ENCODE measurements around the gene RNF166.

- PRO-cap, result no peak
- RAMPAGE, long total RNA, 4 experiments, result no peak in any of the 4 experiments
These were observed 4.6 kb downstream of the CA5A start for GRCh38 chr16:87931534-87932317.

DNA sequence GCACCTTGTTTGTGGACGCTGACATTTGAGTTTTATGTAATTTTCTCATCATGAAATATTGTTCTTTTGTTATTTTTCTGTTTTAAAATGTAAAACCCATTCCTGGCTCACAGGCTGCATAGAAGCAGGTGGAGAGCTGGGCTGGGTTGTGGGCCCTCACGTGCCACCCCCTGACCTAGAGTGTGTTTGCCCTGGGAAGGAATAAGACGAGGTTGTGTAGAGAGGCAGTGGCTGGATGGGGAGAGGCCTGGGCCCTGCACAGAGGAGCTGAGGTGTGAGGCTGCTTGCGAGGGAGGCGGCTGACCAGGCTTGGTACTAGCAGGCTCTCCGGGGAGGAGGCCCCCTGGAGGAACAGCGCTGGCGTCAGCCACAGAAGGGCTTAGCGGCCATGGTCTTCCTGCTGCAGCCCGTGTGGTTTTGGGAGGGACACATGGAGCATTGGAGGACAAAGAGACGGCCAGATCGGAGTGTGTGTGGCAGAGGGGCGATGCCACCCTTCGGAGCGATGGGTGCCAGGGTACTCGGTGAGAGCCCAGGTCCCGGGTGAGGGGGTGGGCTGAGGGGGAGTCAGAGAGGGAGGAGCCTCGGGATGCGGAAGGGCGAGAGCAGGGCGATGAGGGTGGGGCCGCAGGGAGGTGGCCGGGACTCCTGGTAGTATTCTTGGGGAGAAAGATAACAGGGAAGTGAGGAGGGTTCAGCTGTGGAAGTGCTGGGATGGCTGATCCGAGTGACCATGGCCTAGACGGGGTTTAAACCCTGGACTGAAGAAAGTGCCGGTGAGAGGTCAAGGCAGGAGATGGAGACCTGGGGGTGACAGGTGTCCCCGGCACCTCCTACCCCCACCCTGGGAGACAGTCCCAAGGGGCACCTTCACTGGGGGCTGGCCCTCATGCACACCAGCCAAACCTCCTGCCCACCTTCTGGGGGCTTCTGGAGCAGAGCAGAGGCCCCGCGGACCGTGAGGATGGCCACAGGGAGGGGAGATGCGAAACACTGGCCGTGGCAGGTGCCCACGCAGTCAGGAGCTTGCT lies 8.3 kb downstream of the BANP start:
- PRO-cap, result no peak
- RAMPAGE, long total RNA, 4 experiments, result no peak in any of the 4 experiments

DNA sequence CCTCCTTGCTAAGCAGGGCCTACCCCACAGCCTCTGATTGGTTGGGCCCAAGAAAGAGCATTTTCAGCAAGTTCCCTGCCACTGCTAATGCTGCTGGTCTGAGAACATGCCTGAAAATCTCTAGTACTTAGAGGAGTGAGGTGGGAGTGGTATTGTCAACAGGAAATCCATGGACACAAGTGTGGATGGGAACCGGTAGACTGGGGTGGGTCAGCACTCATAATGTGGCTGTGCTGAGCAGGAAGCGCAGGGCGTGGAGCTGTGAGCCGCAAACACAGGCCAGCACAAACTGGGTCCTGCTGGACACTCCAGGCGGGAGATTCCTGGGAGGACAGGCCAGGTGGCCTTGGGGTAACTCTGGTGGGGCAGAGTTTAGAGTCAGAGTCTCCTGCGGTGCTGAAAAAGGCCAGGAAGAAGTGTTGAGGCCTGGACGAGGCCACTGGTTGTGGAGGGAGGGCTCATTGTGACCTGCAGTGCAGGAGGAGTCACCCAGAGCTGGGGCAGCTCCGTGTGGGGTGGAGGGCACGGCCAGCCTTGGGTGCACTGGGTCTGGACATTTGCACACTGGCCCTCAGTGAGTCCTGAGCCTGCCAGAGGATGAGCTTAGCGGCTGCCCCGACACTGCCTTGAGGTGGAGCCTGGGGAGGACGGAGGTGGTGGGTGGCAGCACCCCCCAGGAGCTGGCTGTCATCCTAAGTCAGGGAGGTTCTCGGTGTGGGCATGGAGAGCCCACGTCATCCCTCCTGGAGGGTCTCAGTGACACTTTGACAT lies 62.7 kb downstream of the BANP start:
- PRO-cap, result no peak
- RAMPAGE, long total RNA, 4 experiments, result no peak in any of the 4 experiments

- PRO-cap, result no peak
- RAMPAGE, long total RNA, 4 experiments, result no peak in any of the 4 experiments
These were observed 68.1 kb downstream of the BANP start for GRCh38 chr16:88019064-88020041.

DNA sequence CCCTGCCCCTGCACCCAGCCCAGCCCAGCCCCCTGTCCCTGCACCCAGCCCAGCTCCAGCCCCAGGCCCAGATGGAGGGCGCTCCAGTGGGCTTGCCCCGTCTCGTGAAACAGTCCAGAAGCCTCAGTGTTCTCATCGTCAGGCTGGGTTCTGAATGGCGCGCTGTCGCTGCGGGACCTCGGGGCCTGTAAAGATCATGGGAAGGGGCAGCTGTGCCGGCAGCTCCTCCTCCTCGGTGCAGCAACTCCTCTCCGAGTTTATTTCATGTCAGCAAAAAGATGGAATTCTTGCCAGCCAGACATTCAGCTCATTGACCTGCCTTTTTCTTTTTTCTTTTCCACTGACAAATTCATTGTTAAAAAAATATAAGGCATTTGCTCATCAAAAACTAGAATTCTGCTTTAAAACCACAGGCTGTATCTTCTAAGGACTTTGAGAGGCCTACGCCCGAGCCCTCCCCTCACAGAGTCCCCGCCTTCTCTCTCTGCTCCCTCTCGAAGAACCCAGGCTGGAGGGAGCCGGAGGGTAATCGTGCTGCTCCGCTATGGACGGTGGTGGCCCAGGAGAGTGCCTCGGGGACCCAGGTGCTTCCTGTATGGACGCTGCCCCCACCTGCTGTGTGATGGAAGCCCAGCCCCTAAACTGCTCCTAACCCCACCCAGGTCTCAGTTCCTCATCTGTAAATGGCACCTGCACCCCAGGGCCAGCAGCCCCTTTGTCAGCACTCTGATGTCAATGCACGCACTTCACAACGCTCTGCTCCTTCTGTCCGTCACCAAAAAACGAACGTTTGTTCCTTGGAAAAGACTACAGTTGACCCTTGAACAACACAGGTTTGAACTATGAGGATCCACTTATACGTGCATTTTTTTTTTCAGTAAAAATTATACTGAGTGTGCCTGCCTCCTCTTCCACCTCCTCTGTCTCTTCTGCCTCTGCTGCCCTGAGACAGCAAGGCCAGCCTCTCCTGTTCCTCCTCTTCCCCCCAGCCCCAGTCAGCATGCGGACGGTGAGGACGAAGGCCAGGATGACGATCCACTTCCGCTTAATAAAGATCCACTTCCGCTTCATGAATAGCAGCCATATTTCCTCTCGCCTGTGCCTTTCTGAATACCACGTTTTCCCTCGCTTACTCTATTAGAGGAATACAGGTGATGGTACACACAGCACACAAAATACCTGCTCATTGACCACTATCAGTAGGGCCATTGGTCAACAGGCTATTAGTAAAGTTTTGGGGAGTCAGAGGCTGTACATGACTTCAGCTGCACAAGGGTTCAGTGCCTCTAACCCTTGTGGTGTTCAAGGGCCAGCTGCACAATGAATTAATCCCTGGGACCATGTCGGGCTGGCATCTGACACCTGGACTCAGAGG lies 118.2 kb downstream of the BANP start:
- PRO-cap, result no peak
- RAMPAGE, long total RNA, 4 experiments, result no peak in any of the 4 experiments

DNA sequence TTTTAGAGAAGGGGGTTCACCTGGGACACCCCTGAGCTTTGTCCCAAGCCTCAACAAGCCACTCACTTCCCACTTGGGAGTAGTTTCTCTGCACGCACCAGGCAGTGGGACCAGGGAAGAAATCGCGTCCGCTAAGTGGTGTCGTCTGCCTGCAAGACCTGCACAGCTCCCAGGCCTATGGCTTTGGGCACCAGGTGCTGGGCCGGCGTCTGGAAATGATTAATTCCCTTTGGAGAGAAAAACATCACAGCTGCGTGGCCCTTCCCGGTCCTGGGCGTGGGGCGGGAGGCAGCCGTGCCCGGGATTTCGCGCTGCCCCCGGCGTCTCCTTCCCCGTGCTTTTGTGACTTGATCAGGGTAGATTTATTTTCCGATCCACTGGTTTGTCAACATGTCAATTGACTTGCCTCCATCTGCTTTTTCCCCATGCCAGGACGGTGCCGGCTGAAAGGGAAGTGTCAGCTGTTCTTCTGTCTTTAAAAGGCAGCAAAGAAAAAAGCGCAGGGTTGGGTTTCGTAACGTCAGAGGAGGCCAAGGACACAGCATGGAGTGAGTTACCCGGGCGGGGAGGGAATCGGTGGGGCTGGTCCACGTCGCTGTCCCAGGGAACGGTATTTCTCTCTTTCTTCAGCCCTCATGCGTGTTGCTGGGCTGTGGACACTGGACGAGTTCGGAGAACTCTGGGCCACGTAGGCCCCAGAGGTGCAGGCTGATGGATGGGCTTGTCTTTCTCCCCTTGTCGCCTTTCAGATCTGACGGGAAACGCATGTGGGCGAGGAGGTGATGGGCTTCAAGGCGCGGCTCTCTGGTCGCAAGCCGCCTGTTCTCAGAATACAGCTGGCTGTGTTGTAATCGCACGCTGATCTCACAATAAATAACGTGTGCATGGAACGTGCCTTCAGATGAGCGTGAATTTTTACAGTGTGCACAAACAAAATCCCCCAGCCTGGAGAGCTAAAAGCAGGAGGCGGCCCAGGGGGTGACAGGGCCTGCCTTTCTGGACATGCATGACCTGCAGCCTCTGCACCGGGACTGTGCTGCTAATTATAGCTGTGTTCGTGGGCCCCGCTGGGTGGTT lies 188.1 kb upstream of the ZNF469 start:
- PRO-cap, result no peak
- RAMPAGE, long total RNA, 4 experiments, result no peak in any of the 4 experiments

DNA sequence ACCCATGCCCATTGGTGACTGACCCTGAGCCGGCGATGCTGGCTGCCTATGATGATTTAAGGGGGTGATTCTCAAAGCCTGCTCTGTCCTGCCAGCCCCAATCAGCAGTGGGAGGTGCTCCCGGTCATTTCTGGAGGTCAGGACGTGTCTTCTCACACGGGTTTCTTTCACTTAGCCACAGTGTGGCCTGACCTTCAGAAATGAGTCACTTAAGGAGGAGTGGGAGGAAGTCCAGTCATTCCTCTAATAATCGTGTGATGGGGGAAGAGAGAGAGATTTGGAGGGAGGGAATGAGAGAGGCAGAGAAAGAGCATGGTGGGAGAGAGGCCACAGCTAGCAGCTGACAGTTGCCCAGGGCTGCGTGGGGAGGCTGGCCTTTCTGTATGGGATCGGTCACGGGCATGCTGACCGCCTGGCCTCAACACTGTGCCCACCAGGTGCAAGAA lies 142.7 kb upstream of the ZNF469 start:
- PRO-cap, result no peak
- RAMPAGE, long total RNA, 4 experiments, result no peak in any of the 4 experiments

DNA sequence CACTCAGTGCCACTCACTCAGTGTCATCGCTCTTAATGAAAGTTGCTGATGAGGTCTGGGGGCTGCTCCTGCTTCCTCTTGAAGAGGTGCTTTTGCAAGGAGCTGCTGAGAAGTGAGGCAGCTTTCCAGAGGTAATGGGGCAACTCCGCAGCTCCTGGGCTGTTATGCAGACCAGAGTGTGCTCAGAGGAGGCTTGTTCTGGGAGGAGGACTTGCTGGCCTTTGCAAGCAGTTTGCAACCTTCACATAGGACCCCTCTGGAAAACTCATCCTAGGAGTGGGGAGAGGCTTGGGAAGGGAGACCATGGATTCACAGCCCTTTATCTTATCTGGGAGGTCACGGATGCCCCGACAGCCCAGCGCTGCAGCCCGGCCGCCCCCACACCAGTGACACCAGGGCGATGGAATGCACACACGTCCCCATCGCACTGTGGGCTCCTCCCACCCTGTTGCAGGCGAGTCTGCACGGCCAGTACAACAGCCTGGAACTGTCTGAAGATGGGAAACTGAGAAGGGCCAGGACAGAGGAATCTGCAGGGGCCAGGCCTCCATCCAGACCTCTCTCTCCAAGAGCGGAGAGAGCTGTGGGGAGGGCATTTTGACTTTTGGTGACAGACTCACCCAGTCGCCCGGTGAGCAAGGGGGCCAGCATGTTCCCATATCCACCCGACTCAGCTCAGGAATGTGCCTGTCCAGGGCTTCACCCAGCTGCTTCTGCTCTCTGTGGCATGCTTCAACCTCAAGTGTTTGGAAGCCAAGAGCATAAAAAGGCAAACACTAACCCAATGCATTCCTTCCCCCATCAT lies 78.7 kb upstream of the ZNF469 start:
- PRO-cap, result no peak
- RAMPAGE, long total RNA, 4 experiments, result no peak in any of the 4 experiments

DNA sequence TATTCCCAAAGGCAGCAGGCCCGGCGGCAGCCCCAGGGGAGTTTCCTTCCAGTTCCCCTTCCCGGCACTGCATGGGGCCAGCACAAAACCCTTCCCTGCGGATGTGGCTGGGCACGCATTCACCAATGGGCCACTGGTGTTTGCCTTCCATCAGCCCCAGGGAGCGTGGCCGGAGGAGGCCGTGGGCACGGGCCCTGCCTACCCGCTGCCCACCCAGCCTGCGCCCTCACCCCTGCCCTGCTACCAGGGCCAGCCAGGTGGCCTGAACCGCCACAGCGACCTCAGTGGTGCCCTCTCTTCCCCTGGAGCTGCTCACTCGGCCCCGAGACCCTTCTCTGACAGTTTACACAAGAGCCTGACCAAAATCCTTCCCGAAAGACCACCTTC lies 24.8 kb upstream of the ZFPM1 start:
- PRO-cap, result no peak
- RAMPAGE, long total RNA, 4 experiments, result no peak in any of the 4 experiments

DNA sequence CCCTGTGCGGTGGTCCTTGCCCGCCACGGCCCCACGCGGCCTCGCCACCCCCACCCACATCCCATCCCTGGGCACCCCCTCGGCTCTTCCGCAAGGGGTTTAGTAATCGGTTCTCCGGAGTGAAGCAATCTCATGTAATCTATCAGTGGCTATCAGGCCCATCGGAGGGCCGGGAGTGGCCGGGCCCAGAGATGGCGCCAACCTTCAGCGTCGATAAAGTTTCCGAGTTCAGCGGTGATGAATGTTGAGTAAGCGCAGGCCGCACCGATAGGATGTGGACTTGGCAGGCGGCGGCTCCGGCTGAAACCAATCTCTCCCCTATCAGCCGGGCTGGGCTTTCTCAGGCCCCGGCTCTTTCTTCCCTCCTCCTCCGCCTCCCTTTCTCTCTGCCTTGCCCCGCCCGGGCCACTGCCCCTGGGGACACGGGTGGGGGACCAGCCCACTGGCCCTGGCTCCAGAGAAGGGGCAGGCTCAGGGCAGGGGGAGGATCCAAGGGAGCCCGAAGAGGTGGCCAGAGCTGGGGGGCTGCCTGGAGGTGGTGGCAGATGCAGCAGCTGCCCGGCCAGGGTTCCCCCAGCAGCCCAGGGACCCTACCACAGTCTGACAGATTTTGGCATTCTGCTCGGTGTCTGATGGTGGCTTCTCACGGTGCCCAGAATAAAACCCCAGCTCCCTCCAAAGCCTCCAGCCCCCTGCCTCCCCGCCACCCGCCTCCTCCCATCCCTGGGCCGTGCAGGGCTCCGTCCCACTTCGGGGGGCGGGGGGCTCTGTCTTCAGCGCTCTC lies 20.9 kb downstream of the ZFPM1 start:
- PRO-cap, result no peak
- RAMPAGE, long total RNA, 4 experiments, result no peak in any of the 4 experiments

DNA sequence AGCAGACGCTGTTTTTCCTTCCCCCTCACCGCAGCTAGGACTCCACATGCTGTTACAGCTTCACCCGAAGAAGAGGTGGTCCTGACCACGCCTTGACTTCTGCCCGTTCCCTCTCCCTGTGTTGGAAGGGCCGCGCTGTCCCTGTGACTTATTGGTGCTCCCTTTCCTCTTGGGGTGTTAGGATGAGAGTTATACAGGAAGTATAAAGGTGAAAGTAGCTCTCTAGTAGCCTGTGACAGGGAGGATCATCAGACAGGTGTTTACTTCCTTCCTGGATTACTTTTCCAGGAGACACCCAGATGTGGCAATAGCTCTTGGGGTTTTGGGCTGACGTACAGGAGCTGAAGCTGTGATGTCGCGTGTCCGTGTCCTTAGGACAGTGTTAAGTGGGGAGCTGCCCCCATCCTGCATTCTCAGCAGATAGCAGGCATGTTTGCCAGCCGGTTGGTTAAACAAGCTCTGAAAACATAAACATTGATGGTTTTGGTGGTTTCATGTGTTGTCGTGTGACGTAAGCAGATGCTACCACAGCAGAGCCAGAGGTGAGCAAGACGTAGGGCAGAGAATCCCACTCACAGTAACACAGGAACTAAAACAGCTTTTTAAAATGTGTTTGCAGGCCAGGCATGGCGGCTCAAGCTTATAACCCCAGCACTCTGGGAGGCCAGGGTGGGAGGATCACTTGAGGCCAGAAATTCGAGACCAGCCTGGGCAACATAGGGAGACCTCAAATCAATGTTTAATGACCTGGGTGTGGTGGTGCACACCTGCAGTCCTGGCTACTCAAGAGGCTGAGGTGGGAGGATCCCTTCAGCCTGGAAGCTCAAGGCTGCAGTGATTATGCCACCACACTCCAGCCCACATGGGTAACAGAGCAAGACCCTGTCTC lies 18.4 kb upstream of the IL17C start:
- PRO-cap, result no peak
- RAMPAGE, long total RNA, 4 experiments, result no peak in any of the 4 experiments

DNA sequence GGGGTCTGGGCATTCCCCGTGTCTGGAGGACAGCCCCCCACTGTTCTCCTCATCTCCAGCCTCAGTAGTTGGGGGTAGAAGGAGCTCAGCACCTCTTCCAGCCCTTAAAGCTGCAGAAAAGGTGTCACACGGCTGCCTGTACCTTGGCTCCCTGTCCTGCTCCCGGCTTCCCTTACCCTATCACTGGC lies 1.7 kb downstream of the IL17C start:
- PRO-cap, result no peak
- RAMPAGE, long total RNA, 4 experiments, result no peak in any of the 4 experiments

DNA sequence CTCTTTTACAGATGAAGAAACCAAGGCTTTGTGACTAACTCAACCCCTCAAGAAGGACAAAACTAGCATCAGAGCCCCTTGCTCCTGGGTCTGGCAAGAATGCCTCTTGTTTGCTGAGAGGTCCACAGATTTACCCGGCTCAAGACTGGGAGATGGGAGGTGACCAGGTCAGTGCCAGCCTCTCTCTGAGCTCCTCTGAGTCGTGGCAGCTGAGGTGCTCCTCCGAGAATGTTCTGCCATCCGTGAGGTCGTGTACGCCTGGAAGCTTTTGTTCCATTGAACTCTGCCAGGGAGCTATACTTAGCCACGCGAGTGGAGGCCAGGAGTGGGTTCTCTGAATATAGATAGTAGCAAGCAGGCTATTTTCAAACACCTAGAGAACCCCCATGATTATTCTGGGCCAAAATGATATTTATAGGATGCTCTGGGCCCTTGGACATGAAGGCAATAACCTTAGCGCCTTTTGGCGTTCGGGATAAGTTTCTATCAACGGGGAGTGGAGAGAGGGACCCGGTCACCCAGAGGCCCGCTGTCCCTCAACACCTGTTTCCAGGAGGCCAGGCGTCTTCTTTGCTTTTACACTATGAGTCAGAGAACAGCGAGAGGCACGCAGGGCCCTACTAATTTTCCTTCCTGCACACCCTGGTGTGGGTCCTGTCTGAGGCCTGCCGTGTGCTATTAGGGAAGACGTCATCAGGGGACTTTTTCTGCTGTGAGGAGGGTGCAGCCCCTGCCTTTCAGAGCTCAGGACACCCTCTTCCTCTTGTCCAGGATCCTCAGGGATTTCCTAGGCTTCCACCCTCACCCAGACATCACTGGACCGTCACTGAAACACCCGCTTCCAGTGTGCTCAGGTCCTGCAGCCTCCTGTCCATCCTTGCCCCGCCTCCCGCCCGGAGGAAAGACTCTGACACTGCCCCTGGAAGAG lies 11.0 kb upstream of the MVD start:
- PRO-cap, result no peak
- RAMPAGE, long total RNA, 4 experiments, result no peak in any of the 4 experiments

DNA sequence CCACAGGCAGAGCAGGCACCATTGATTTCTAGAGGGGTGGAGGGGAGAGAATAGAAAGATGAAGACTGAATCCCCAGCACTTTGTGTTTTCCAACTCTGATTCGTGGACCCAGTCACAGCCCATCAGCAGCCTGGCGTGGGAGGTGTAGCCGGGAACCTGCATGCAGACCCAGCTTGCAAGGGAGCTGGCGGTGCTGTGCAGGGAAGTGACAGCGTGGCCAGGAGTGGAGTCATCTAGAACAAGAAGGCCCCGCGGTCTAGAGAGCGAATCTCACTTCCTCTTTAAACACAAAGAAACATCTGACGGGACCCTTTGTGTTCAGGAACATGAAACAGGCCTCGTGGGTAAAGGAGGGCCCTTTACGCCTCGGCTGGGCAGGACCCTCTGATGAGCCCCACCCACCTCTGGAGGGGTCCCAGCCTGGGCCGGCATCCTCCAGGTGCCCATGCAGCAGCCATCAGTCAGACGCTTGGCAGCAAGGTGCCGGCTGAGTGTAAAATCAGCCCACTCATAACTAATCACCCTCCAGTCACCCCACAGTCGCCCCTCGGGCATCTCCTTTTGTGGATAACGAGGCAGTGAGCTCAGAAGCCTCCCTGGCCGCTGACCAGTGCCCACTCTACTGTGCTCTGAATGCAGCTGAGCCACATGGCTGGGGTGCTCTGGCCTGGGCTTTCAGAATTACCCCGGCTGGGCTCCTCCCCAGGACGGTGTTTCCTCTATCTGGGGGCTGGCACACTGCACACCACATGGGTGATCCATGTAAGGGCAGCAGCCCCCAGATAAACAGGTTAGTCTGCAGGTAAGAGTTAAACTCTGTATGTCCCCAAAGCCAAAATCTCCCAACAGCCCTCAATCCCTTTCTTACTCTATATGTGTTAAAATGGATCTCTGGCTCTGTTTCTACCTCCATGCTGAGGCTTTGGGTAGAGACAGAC lies 4.4 kb downstream of the SNAI3 start:
- PRO-cap, result no peak
- RAMPAGE, long total RNA, 4 experiments, result no peak in any of the 4 experiments

DNA sequence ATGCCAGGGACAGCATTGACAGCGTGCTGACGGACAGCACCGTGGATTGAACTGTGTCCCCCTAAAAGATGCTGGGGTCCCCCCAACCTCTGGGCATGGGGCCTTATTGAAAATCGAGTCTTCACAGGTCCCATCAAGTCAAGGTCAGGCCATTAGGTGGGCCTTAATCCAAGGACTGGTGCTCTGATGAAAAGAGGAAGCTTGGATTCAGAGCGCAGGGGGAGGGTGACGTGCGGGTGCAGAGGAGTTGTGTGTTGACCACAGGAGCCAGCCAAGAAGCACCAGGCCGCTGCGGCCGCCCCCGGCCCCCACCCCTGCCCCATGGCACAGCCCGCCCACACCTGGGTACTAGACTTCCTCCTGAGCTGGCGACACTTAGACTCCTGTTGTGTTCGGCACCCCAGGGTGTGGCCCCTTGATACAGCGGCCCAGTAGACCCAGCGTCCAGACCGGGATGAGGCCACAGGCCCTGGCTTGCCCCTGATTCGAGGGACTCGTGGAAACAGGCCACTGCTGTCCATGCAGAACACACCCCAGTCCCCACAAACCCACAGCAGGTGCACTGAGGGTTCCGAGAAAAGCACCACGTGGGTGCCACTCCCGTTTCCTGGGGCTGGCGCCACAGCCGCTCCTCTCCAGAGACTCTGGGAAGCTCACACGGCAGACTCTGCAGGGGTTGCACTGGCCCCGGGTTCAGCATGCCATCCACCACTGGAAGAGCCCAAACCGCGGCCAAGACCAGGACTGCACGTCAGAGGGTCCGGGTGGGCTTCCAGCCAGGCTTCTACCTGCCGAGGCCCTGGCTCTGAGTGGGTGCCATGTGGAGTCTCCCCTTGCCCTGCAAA lies 5.7 kb upstream of the SNAI3 start:
- PRO-cap, result no peak
- RAMPAGE, long total RNA, 4 experiments, result no peak in any of the 4 experiments

DNA sequence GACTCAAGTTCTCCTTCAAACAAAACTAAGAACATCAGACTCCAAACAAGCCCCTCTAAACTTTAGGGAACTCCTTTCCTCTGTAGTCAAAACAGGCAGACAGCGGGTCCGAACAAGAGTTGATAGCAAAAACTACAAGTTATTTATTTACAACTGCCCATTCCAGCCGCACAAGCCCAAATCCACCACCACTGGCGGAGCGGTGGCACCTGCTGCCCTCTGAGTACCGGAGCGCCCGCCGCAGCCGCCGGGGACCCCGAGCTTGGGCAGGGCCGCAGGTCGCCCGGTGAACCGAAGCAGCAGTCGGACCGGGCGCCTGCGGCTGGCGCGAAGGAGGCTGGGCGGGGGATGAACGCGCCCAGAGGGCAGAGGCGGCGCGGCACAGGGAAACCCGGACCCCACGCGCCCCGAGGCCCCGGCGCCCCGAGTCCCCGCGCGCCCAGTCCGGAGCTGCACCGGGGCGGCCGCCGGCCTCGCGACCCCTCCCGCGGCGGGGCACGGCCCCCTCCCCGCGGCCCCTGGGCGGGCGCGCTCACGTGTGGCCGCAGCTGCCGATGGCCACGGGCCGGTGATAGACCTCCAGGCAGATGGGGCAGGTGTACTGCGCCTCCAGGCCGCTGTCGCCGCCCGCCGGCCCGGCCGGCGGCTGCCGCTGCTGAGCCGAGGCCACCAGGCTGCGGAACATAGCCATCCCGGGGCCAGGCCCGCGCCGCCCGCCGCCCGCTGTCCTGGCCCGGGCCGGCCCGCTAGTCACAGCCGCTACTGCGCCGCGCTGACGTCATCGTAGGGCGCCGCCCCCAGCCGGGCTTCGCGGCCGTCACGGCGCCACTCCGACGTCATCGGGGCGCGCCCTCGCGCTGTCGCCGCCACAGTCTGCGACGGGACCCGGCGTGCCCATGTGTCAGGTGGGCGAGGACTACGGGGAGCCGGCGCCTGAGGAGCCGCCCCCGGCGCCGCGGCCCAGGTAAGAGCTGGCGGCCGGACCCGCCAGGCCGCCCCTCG lies at the start of gene RNF166:
Gene RNF166, minus strand, starts transcription at position 774 of the 1,002 bp plus-strand sequence.
- PRO-cap, result bidirectional peak, plus-strand start at position 839 of the sequence, minus-strand start at position 754 of the sequence
- RAMPAGE, long total RNA, 4 experiments, result start-site peak on the plus strand in 3 of 4 experiments, centred at positions 856 to 874 of the sequence, 21 to 27 reads per replicate

DNA sequence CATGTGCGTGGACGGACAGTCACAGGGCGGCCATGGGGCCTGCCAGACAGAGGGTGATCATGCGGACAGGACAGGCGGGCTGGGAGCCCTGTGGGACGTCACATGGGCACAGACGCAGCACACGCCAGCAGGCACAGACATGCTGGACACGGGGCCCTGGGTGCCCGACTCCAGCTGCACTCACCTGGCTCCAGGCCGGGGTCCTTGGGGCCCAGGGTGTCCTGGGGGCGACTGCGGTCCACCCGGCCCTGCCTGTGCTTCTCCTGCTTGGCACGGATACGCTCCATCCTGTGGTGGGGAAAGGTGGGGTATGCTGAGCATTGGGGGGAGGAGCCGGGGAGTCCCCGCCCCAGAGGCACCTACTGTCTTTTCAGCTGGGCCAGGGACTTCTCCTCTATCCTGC lies 18.9 kb downstream of the CTU2 start:
- PRO-cap, result no peak
- RAMPAGE, long total RNA, 4 experiments, result no peak in any of the 4 experiments

DNA sequence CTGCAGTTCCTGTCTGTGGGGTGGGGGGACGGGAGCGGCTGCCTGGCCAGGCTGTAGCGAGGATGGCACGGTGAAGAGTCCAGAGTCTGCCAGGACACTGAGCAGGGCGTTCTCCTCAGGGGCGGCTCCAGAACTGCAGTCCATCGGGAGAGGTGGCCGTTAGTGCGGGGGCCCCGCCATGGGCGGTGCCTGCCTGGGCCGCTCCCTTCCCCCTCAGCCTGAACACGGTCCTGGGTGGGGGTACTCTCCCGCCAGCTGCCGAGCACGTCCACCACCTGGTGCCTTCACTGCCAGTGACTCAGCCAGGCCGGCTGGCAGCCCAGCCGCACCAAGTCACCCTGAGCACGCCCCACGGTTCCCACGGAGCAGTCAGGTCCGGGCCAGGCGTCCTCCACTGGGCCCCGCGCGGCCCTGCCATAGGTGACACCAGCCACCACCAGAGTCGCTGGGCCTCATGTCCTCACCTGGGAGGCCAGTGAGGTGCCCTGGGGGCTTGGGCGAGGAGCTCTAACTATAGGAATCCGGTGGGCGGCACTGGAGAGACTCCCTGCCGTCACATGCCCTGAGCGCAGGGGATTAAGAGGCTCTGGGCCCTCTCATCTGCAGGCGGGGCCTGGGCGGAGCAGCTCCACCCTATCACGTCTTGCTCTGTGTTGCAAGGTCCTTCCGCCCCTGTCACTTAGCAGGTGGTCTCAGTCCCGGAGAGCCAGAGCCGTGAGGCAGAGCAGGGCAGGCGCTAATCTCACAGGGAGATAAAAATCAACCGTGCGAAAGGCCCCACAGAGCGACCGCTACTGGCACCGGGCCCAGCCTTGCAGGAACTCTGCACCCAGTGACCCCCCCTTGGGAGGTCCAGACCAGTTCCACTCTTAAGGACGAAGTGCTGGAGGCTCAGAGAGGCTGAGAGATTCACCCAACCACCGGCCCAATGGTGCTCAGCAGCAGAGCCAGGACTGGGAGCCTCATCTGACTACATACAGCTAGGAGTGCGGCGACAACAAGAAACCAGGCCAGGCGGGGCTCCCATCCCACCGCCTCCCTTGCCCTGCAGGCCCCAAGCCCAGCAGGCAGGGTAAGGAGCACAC lies 14.3 kb downstream of the PIEZO1 start:
- PRO-cap, result bidirectional peak, plus-strand start at position 361 of the sequence, minus-strand start at position 300 of the sequence; bidirectional peak, plus-strand start at position 678 of the sequence, minus-strand start at position 549 of the sequence; unidirectional peak, minus-strand start at position 796 of the sequence
- RAMPAGE, long total RNA, 4 experiments, result start-site peak on the minus strand in 1 of 4 experiments, centred at position 656 of the sequence, 10 reads per replicate

- PRO-cap, result no peak
- RAMPAGE, long total RNA, 4 experiments, result no peak in any of the 4 experiments
These were observed 4.5 kb upstream of the CDT1 start for GRCh38 chr16:88799033-88799561.

- PRO-cap, result no peak
- RAMPAGE, long total RNA, 4 experiments, result no peak in any of the 4 experiments
These were observed 3.6 kb upstream of the CDT1 start for GRCh38 chr16:88799912-88800562.